Caco-2 (cell line): ENCODE data around the genes IL15, GYPA and ANAPC10.

GRCh38 chr4:140790578-140791399, 34.6 kb upstream of the TBC1D9 start:
- PRO-cap: no peak
- RRBS: no CpG with 5 or more reads among the region's 6 CpGs

GRCh38 chr4:141635913-141636702, at the start of gene IL15:
TSS of gene IL15 (plus strand) at chr4:141636583.
- PRO-cap: no peak
- RRBS: 8% methylated on average over 25 of the region's 41 CpGs

GRCh38 chr4:141646968-141647560, 10.7 kb downstream of the IL15 start:
- PRO-cap: no peak
- RRBS: no CpG with 5 or more reads among the region's 3 CpGs

GRCh38 chr4:142091064-142091571, 454.7 kb downstream of the IL15 start:
- PRO-cap: no peak
- RRBS: no CpG with 5 or more reads among the region's 4 CpGs

GRCh38 chr4:142845087-142845632, 941 bp downstream of the INPP4B start:
- PRO-cap: no peak
- RRBS: no CpG with 5 or more reads among the region's 10 CpGs

- PRO-cap: no peak
- RRBS: 4% methylated on average over 10 of the region's 47 CpGs
Observed at GRCh38 chr4:143185290-143186161, 809 bp downstream of the USP38 start.

GRCh38 chr4:143337626-143338117, 996 bp downstream of the GAB1 start:
- PRO-cap: unidirectional peak, minus-strand start at chr4:143337816
- RRBS: no CpG with 5 or more reads among the region's 25 CpGs

GRCh38 chr4:143348125-143349083, 11.7 kb downstream of the GAB1 start:
- PRO-cap: no peak
- RRBS: no CpG with 5 or more reads among the region's 7 CpGs

GRCh38 chr4:143362280-143362909, 25.7 kb downstream of the GAB1 start:
- PRO-cap: no peak
- RRBS: no CpG with 5 or more reads among the region's 6 CpGs

GRCh38 chr4:143376478-143377357, 40.0 kb downstream of the GAB1 start:
- PRO-cap: no peak
- RRBS: no CpG with 5 or more reads among the region's 3 CpGs

- PRO-cap: bidirectional peak, plus-strand start at chr4:143513708, minus-strand start at chr4:143513381
- RRBS: no CpG with 5 or more reads among the region's 16 CpGs
Observed at GRCh38 chr4:143513178-143513405, 410 bp upstream of the SMARCA5 start.

DNA sequence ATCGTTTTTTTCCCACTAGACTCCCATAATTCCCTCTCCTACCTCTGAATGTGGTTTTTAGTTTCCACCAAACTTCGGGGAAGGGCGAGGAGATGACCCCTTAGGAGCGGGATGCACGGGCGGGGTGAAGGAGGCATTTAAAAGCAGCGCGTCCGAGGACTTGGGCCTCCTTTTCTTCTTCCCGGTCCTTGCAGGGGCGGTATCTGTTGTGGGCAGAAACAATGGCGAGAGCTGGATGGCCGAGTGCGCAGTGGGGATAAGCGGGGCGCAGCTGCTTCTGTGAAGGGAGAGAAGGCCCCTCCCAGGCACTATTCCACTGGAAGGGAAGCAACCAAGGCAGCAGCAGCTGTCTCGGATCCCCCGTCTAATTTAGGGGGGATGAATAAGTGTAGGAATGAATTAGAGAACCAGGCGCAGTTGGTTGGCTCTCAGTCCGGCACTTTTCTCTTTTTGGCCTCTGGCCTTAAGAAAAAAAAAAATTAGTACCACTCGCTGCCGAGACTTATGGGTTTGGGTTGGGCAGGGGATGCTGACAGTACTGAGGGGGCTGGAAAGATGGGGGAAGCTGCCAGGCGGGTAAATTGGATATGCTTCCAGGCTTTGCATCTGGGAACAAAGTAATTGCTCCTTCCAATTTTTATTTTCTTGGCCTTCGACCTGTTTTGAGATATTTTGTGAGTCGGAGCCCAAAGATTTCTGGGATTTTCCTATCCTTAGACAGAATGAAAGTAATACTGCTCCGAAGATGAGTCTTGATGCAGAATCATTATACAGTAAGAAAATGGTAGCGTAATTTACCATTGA, 1.1 kb downstream of the SMARCA5 start:
- PRO-cap: no peak
- RRBS: no CpG with 5 or more reads among the region's 27 CpGs

GRCh38 chr4:143547833-143548471, 34.5 kb downstream of the SMARCA5 start:
- PRO-cap: no peak
- RRBS: no CpG with 5 or more reads among the region's 6 CpGs

DNA sequence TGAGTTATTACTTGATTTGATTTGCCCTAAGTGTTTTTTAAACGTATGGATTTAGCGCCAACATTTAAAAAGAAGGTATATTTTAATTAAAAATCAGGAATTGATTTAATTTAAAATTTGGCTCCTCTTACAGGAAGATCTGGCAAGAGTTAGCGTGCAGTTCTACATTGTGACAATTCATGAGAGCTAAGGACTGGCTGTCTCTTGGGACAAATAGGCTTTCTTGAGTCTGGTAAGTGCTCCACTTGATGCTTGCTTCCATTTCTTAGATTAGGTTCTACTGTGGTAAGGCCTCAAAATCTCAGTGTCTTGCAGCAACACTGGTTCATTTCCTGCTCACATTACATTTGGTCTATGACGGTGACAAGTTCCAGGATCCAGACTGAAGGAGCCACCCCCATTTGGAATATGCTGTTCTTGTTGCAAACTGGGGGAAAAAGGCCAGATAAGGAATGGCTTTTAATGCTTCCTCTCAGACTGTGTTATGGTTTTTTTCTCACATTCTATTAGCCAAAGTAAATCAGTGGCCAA, 7.1 kb upstream of the GYPE start:
- PRO-cap: no peak
- RRBS: no CpG with 5 or more reads among the region's 4 CpGs

GRCh38 chr4:144140464-144140811, at the start of gene GYPA:
TSS of gene GYPA (minus strand) at chr4:144140718.
- PRO-cap: no peak
- RRBS: no CpG with 5 or more reads among the region's 2 CpGs

GRCh38 chr4:145097559-145098413, at the start of gene ANAPC10:
TSS of gene ANAPC10 (minus strand) at chr4:145098196.
- PRO-cap: bidirectional peak, plus-strand start at chr4:145097892, minus-strand start at chr4:145097960; bidirectional peak, plus-strand start at chr4:145098318, minus-strand start at chr4:145098196
- RRBS: 13% methylated on average over 6 of the region's 48 CpGs

DNA sequence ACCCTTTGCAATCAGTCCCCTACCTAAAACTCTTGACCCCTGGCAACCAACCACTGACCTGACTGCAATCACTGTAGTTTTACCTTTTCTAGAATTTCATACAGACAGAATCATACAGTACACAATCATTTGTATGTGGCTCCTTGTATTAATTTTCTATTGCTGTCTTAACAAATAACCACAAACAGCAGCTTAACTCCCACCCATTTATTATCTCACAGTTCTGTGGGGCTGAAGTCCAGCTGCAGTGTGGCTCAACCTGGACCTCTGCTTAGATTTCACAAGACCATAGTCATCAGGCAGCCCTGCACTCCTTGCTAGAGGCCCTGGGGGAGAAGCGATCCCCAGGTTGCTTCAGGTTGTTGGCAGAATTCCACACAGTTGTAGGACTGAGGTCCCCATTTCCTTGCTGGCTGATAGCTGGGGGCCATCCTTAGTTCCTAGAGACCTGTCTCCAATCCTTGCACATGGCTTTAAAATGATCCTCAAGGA, 61.1 kb upstream of the SMAD1 start:
- PRO-cap: no peak
- RRBS: no CpG with 5 or more reads among the region's 1 CpG

DNA sequence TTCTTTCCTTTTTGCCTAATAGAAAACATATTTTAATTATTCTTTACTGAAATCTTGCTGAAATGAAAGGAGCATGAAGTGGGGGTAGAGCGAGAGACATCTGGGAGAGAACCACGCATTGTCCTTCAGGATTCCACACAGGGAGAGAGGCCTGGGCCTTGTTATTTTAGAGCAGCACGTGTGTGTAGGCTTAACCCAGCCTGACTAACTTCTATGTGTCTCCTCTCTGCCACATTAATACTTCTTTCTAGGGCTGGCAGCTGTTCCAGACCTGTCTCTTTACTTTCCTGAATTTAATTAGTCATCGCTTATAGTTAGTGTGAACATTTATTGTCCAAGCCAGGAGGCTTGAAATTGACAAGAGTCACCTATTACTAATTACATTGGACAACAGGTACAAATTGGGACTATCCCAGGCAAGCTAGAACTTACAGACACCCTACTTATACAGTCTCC, 51.3 kb downstream of the SMAD1 start:
- PRO-cap: no peak
- RRBS: no CpG with 5 or more reads among the region's 4 CpGs

- PRO-cap: no peak
- RRBS: no CpG with 5 or more reads among the region's 1 CpG
Observed at GRCh38 chr4:145559964-145560489, 59.2 kb upstream of the MMAA start.

GRCh38 chr4:145619837-145620090, 579 bp downstream of the MMAA start:
- PRO-cap: no peak
- RRBS: no CpG with 5 or more reads among the region's 4 CpGs